Left common carotid artery plus branches (tissue), 1 donor: ENCODE measurements around a stretch of chr22.

DNA sequence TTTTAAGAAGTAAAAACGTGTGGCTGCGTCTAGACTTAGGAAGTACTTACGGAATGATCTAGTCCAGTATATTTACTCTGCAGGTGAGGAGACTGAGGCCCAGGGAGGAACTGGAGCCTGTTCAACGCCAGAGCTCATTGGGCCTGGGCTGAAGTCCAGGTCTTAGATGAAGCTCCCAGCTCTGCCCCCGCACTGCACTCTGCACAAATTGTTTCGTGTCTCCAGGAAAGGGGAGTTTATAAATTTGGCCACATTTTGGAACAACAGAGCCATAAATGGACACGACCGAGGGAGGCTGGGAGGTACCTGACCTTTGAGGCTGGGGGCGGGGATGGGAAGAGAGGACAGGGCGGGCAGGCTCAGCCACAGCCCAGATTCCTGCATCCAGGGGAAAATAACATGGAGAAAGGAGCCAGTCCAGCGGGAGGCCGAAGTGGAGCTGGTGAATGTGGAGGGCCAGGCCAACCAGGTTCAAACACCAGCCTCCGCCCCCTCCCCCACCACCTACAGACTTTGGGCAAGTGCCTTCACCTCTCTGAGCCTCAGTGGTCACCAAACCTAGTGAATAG lies 36.9 kb upstream of the SMTN start:
- PRO-cap, result no peak

DNA sequence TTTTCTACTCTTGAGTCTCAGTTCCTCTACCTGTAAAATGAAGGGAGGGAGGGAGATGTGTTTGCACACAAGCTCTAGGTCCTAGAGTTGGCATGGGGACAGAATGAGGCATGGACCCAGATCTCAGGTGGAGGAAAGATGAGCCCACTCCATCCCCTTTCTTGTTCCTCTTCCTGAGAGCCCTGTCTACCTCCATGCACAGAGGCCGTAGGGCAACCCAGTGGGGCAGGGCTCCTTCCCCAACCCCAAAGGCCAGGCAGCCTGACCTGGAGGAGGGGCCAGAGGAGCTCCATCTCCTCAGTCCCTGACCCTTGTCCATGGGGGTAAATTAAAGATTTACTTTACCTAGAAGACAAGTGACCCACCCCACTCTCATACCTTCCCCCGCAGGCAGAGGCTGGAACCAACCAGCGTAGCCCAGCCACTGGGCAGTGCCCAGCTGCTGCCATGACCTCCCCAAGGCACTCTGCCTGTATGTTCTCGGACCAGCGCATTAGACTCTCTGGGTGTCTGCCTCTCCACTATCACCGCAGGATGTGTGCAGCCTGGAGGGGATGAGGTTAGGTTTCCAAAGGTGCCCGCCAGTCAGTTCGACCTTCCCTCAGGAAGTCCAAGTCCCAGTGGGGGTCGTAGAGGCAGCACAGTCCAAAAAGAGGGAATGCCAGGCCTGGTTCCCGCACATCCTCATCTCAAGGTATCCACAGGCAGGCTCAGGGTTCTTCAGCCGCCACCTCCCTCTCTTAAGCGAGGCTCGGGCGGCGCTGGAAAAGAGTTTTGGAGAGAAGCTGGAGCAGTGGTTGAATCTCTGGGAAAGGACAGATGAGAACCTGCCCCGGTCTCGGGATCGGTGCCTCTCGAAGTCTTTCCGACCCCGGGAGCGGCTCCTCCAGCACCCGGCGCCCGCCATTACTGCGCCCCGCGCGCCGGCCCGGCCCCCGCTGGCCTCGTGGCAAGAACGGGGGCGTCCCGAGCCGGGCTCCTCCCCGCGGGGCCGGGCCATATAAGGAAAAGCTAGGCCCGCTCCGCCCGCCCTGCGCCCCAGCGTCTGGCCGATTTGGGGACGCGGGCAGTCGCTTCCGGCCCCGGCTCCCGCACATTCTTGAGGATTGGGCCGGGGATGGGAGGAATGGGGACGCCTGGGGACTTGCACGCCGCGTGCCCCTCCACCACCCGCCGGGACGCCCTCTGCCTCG lies 3.2 kb downstream of the SMTN start:
- PRO-cap, result bidirectional peak, plus-strand start at position 1,123 of the sequence, minus-strand start at position 908 of the sequence

DNA sequence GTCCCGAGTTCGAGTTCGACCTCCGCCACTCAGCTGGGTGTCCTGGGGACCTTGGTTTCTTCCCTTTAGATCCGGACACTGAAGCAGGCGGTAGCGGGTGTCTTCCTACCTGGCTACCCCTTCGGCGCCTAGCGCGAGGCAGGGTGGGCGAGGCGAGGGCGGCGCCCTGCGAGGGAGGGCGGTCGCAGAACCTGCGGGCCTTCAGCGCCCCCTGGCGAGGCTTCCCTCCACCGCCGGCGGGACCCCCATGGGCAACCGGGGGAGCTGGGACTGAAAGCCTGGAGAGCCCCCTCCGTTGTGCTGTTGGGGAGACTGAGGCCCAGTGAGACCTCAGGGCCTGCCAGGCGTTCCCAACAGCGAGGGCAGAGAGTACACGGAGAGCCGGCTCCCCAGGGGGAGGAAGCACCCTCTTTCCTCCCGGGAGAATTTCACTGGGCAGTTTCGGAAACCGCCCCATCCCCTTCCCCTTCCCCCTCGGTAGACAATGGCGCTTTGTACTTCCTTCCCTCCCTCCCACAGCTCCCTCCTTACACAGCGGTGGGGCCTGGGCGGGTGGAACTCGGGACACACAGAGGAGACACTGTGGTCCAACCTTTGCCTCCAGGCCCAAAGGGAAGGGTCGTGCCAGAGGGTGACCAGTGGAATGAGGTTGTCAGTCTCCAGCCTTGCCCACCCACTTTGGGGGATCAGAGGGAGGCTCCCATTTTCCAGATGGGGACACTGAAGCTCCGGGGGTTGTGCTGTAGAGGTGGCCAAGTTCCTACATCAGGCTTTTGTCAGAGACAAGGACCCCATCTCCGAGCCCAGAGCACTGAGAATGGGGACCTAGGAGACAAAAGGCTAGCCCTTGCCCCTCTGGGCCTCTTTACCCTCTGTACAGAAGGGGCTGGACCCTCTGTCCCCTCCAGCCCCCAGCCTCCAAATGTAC lies 4.3 kb downstream of the SMTN start:
- PRO-cap, result no peak

DNA sequence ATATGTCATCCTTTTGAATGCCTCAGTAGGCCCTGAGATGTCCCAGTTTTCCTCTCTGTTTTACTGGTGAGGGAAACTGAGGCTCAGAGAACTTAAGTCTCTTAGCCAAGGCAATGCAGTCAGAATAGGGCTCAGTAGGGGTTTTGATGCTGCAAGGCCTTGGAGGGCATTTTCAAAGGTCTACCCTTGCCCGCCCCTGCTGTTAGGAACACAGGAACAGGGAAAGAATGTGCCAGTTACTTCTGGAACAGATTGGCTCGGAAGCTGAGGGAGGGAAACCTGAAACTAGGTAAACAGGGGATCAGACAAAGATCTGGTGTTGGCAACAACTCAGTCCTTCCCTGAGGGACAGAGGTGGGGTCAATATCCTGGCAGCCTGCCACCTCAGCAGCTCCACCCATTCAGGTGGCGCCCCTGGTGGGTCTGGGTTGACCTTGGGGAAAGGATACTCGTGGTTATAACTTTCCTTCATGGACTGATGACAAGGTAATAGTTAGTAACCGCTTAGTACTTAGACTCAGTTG lies 8.6 kb downstream of the PLA2G3 start:
- PRO-cap, result no peak

- PRO-cap, result no peak
Measured at GRCh38 chr22:31218470-31219210, 6.5 kb downstream of the LIMK2 start.

DNA sequence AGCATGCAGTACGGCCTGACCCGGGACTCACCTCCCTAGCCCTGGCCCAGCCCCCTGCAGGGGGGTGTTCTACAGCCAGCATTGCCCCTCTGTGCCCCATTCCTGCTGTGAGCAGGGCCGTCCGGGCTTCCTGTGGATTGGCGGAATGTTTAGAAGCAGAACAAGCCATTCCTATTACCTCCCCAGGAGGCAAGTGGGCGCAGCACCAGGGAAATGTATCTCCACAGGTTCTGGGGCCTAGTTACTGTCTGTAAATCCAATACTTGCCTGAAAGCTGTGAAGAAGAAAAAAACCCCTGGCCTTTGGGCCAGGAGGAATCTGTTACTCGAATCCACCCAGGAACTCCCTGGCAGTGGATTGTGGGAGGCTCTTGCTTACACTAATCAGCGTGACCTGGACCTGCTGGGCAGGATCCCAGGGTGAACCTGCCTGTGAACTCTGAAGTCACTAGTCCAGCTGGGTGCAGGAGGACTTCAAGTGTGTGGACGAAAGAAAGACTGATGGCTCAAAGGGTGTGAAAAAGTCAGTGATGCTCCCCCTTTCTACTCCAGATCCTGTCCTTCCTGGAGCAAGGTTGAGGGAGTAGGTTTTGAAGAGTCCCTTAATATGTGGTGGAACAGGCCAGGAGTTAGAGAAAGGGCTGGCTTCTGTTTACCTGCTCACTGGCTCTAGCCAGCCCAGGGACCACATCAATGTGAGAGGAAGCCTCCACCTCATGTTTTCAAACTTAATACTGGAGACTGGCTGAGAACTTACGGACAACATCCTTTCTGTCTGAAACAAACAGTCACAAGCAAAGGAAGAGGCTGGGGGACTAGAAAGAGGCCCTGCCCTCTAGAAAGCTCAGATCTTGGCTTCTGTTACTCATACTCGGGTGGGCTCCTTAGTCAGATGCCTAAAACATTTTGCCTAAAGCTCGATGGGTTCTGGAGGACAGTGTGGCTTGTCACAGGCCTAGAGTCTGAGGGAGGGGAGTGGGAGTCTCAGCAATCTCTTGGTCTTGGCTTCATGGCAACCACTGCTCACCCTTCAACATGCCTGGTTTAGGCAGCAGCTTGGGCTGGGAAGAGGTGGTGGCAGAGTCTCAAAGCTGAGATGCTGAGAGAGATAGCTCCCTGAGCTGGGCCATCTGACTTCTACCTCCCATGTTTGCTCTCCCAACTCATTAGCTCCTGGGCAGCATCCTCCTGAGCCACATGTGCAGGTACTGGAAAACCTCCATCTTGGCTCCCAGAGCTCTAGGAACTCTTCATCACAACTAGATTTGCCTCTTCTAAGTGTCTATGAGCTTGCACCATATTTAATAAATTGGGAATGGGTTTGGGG lies 13.4 kb downstream of the PIK3IP1 start:
- PRO-cap, result no peak

- PRO-cap, result no peak
Measured at GRCh38 chr22:31292097-31292249, 315 bp downstream of the PIK3IP1 start.

GRCh38 chr22:31313152-31313824 lies 21.0 kb upstream of the PIK3IP1 start:
- PRO-cap, result no peak

DNA sequence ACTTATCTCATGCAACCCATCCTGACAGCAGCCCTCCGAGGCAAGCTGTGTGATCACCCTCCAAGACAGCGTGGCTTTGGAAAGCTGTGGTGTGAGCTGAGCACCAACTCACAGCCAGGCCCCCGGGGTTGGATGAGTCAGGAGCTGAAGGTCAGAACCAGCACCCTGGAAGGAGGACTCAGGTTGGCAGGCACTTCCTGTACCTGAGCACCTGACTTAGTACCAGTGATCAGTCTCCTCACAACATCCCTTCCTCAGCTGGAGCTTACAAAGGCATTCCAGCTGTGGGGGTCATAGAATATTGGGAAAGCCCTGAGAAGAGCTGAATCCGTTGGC lies 8.9 kb downstream of the PATZ1 start:
- PRO-cap, result no peak

DNA sequence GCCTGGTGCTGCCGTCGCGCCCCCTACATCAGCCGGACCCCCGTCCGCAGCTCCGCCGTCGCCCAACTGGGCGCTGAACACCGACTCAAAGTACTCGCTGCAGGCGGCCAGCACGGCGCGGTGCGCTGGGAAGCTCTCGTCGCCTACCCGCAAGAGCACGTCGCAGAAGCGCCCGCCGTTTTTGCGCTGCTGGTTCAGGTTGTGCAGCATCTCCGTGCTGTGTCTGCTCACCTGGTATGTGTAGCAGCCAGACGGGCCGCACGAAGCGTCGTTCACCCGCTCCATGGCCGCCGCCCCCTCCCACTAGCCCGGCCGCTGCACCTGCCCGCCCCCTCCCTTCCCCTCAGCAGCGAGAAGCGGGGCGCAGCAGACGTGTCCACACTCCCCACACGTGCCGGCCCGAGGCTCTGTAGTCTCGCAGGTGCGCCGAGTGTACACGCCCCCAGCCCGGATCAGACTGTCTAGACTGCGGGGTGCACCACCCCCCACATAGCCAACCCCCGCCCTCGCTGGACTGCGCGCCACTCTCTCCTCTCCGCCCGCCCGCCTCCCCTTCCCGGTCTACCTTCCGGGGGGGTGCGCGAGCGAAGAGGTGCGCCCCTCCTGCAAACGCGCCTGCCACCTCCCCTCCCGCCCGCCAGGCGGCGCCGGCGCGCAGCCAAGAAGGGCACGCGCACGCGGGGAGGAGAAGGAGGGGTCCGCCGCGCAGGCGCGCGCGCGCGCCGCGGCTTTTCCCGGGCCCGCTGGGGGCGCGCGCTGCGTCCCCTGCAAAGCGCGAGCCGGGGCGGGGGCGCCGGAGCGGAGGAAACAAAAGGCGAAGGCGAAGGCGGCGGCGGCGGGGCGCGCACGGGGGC lies 601 bp downstream of the PATZ1 start:
- PRO-cap, result unidirectional peak, plus-strand start at position 775 of the sequence

- PRO-cap, result bidirectional peak, plus-strand start at chr22:31630622, minus-strand start at chr22:31630375
Measured at GRCh38 chr22:31630140-31630689, 31.8 kb downstream of the PISD start.

GRCh38 chr22:31646129-31647198 lies 15.6 kb downstream of the PISD start:
- PRO-cap, result no peak

GRCh38 chr22:31714796-31715908 lies 34.8 kb downstream of the PRR14L start:
- PRO-cap, result no peak

- PRO-cap, result no peak
Measured at GRCh38 chr22:31951637-31952485, 7.5 kb downstream of the YWHAH start.

DNA sequence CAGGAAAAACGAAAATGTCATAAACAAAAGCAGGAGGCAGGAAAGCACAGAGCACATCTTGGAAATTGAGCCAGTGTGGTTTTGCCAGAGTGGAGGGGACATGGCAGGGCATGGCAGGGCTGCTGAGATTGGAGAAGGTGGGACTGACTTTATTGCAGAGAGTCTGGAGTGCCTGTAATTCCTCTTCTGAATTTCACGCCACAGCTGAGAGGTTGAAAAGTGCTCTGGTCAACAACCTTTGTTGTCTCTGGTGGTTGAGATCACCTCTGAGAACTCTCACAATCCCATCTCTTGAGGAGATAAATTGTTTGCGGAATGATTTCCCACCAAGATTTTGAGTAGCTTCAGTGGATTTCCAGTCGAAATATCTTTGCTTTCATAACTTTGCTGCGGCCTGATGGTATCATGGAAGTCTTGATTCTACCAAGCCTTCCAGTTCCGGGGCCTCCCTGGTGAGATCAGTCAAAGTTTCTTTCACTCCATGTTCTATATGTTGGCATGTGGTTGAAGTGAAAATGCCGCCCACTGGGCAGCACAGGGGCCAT lies 16.5 kb downstream of the SLC5A1 start:
- PRO-cap, result no peak

GRCh38 chr22:32082821-32083129 lies 39.7 kb downstream of the SLC5A1 start:
- PRO-cap, result no peak

DNA sequence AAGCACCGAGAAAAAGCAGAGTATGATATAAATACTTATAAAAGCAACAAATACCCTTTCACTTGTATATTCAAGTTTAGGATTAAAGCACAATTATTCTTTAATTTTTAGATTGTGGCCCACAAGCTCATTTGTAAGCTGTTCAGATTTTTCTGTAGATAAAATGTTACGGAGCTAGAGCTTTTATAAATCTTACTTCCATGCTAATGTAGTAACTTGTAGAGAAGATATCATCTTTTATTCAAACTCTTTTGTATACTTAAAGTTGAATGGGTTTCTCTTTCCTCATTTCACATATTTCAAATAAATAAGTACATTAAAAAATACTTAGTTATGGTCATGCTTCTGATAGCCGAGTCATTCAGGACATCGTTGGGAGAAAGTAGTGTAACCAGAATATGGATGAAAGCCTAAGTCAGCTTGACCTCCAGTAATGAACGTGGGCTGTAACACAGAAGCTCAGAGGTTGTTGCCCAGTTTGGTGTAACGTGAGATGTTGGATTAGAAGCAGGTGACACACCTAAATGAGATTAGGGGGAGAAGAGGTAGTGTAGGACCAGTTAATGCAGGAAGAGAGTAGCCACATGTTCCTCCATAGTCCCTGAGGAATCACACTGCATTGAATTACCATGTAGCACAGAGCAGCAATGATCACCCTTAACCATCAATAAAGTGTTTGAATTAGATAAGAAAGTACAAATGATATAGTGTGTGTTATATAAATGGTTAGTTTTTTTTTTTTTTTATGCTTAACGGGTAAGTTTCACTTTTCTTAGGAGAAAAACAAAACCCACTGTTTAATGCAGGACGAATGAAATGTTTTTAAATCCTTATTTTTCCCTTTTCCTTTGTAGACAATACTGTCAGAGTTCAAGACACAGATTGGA lies 20.3 kb downstream of the FBXO7 start:
- PRO-cap, result no peak

- PRO-cap, result no peak
Measured at GRCh38 chr22:32539634-32540641, 65.3 kb downstream of the FBXO7 start.

DNA sequence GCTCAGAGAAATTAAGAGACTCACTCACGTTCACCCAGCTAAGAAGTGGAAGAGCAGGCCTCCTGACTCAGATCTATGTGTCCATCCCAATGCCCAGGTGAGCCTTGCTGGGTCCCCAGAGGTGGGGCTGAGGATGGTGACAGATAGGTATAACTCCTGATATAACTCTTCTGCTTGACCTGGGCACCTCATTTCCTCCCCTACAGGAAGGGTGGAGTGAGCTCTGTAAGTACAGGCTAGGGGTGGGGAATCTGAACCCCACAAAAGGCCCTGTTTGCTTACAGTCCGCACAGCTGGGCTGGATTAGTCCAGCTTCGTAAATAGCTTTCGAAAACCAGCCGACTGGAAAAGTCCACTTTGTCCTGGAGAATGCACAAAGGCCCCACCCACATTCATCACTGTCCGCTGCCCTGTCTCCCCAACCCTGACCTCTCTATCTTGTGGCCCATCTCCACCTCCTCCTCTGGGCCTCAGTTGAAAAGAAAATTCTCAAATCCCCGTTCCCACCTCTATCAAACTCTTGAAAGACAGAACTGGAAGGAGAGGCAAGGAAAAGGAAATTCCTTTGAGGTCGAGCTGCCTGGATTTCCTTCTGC lies 147.3 kb downstream of the FBXO7 start:
- PRO-cap, result no peak

DNA sequence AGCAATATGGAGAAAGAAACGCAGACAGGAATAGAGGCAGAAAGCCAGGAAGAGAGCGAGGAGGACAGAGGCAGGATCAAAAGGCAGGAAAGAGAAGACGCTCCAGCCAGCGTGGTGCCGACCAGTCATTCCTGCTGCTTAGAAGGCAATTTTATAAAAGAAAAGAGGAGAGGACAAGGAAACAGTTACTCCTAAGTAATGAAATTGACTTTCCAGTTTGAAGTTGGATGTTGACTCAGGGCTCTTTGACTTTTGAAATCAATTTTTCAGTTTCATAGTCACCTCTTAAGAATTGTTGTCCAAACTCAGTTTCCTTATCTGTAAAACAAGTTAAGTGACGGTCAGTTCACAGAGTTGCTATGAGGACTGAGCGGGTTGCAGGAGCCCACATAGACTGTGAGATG lies 55.7 kb upstream of the TIMP3 start:
- PRO-cap, result no peak